Islet of Langerhans (tissue), 1 donor: ENCODE measurements around a stretch of chr3.

DNA sequence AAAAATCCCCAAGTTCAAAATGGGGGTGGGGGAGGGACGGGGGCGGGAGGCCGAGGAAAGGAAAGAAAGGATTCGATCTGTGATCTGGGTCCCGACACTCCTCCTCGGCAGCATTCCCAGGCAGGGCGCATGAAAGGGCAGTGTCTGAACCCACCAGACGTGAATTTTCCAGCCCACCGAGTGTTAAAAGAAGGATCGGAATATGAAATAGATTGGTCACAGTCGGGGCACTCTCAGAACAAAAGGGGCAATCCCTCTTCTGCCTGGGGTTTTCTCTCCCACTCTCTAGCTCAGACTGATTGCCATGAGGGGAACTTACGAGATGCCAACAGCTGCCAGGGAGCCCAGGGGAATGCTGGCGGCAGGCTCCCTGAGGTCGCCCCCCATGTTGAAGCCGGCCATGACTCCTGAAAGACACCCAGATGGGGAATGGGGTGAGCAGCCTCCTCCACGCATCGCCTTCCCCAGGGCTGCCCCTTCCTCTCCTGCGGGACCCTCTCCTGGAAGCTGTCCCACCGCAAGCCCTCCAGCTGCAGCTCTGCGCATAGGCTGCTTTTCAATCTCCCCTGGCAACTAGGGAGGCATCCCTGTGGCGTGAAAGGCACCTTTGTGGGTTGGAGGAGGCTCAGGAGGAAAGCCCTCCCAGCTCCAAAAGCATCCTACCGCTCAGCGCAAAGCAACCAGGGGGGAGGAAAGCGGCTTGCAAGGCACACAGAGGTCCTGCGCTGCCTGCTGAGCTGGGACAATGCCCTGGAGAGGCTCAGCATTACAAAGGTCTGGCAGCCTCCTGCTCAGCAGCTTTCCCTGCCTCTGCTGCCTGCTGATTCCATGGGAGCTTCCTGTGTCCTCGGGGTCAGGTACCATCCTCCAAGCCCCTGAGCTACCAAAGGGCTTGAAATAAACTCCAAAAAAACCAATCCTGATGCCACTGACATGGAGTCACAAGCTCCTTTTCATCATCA is 64.8 kb upstream of the HEG1 start:
- RRBS, result no CpG with 5 or more reads among the region's 26 CpGs

DNA sequence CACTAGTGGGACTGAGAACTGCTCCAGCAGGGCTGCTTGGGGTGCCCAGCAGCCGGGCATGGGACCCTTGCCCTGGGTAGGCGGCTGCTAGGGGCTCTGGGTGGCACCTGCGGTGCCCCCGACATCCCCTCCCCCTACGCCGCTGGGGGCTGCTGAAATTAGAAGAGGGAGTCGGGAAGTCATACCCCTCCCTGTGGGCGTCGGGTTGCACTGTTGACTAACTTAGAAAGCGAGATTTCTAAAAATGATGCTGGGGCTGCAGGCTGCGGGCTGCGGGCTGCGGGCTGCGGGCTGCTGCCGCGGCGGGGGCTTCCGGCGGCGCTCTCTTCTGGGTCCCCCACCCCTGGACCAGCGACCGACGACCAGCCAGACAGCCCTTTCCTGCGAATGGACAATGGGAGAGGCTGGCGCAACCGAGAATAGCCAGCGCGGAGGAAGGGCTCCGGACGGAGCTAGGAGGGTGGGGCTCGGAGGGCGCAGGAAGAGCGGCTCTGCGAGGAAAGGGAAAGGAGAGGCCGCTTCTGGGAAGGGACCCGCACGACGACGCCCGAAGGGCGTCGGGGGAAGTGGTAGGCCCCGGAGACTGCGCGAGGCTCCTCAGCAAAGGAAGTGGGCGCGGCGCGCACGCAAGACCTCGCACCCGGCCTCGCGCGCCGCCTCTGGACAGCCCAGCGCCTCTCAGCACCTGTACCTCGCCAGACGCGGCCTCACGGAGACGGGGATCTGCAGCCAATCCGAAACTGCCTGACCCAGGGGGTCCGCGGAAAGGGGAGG is 70.9 kb downstream of the SLC12A8 start:
- RRBS, result 10% methylated on average over 10 of the region's 65 CpGs

DNA sequence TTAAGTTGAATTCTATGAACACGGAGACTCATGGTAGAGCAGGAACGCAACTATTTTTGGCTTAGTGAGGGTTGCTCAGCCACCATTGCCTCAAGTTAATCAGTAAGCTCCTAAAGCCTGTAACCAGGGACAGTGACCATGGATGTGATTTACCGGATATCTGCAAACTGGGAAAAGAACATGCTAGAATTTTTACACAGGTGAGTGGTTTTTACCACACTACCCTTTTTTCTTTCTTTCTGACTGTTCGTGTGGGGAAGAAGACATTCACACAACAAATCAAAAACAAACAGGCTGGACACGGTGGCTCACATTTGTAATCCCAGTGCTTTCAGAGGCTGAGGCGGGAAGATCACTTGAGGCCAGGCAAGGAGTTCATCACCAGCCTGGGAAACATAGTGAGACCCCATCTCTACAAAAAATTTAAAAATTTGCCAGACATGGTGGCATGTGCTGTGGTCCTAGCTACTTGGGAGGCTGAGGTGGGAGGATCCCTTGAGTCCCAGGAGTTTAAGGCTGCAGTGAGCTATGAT is 11.7 kb downstream of the SLC12A8 start:
- RRBS, result no CpG with 5 or more reads among the region's 6 CpGs

DNA sequence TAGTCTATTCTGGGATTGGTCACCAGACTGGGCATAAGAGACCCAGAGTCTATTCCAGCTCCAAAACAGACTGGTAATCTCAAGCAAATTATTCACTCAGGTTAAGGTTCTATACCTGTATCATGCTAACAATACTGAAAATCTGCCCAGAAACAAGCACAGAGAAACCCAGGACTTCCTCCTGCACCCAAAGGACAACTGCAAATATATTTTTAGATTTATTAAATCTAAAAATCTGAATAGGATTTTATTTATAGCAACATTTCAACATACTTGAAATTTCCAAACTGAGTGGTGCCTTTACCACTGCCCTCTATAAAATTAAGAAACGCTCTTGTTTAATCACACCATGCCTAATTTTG is 18.9 kb downstream of the ZNF148 start:
- RRBS, result no CpG with 5 or more reads among the region's 1 CpG

DNA sequence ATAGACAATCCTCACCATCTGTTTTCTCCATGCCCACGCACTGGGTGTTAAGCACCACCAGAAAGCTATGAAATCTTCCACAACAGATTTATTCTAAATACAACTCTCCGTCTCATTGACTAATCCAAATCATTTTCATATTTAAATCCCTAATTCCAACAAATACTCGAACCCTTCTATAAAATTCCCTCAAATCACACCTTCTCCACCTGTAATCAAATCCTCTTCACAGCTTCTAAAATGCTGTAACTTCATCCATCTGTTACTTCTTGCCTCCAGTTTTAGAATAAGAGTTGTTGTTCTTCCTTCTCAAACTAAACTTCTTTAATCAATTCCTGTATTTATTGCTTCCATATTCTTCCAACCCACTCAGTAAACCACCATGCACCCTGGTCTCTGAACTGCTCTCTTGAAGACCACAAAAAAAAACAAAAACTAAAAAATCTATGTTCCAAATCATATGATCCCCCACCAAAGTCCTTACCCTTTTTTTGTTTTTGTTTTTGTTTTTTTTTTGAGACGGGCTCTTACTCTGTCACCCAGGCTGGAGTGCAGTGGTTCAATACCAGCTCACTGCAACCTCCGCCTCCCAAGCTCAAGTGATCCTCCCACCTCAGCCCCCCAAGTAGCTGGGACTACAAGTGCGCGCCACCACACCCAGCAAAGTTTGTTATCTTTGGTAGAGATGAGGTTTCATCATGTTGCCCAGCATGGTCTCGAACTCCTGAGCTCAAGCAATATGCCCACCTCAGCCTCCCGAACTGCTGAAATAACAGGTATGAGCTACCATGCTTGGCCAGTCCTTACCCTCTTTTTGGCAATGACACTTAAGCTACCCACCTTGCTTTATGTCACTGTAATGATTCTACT is 12.8 kb downstream of the ZNF148 start:
- RRBS, result no CpG with 5 or more reads among the region's 9 CpGs

GRCh38 chr3:125370829-125371510 is 4.2 kb downstream of the ZNF148 start:
- RRBS, result no CpG with 5 or more reads among the region's 12 CpGs

- RRBS, result no CpG with 5 or more reads among the region's 4 CpGs
Observed at GRCh38 chr3:125683451-125683750, 88.1 kb upstream of the OSBPL11 start.

GRCh38 chr3:125822207-125822806 is 146.7 kb upstream of the ROPN1B start:
- RRBS, result no CpG with 5 or more reads among the region's 5 CpGs

DNA sequence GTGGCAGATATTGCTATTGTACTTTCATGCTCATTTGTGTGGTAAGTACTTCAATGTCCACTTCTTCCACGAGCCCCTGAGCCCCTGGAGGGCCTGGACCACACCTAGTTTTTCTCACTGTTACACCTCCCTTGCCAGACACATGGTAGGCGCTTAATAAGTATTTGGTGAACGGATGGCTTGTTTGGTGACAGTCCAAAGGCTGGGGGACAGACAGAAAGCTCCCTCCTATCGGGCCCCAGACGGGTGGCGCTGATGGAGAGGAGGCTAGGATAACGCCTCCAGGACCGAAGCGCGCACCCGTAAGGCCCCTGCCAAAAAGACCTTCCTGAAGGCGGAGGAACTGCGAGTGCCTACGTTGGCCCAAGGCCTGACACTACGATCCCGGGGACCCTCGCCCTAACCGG is 53.8 kb upstream of the ROPN1B start:
- RRBS, result no CpG with 5 or more reads among the region's 18 CpGs

- RRBS, result no CpG with 5 or more reads among the region's 4 CpGs
Observed at GRCh38 chr3:126014105-126014535, 45.1 kb downstream of the ROPN1B start.

- RRBS, result no CpG with 5 or more reads among the region's 5 CpGs
Observed at GRCh38 chr3:126167440-126168084, 12.8 kb downstream of the ALDH1L1 start.

DNA sequence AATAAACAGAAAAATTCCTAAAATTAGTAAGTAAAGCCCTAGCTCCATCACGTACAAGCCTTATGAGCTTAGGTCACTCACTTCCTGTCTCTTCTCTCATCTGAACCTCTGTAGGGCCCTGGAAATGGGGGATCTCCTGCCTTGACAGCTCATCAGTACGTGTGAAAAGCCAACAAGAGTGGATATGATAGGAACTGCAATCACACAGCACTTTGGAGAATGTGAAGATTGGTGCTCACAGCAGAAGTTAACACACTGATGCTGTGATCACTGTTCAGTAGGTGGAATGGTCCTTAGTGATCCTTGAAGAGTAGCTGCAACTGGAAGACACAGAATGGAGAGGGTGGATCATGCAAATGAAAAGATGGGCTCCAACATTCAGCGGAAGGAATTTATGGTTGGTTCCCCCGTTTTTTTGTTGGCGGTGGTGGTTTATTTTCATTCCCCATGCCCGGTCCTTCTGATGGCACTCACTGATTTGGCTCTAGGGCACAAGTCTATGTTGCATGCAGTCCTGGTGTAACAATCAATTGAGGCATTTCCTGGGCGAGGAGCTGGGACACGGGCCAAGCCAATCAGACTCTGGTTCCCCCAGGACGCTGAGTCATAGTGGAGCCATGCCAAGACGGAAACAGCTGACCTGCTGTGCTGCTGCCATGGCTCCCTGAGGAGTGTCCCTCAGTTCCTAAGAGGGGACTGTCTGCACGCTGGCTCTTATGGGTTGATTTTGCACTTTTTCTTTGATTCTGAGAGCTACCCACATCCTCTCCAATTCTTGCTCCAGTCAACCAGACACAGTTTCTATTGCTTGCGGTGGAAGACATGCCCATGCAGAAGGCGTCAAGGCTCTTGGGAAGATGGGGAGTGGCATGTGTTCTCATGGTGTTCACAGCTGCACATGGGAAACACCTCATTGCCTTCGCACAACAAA is 28.1 kb upstream of the ALDH1L1 start:
- RRBS, result no CpG with 5 or more reads among the region's 14 CpGs

- RRBS, result 5% methylated on average over 17 of the region's 27 CpGs
Observed at GRCh38 chr3:126357532-126357740, 228 bp upstream of the KLF15 start.

- RRBS, result no CpG with 5 or more reads among the region's 15 CpGs
Observed at GRCh38 chr3:126373920-126374683, 16.9 kb upstream of the KLF15 start.

DNA sequence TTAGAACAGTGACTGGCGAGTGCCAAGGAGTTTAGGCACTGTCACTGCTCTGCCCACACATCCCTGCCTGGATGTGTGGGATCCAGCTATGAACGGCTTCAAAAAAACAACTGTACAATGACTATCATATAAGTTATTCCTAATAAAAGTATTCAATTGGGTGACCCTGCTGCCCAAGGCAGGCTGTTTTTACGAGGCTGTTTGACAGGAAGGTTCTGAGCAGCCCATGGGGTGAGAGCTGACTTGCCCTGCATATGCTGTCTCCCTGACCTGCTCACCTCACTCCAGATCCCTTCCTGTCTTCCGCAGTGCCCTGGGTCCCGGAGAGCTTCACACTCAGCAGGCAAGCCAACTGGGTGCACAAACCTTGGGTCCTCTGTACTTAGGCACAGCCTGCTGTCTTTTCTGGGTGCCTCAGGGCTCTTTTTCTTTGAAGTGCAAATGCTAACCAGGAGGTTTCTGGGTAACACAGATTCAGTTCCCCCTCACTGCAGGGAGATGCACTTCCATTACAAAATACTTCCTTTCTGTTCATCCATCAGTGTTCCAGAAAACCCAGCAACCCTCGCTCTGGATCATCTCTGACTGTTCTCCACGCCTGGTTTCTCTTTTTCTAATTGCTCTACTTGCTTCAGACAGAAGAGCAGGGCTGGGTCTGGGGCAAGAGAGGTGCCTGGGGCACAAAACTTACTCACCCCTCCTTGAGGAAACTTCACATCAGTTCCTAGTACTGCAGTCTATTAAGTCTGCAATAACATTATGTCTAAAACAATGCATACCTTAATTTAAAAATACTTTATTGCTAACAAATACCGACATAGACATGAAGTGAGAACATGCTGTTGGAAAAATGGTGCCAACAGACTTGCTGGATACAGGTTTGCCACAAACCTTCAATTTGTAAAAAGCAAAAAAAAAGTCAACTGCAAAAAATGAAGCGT is 32.7 kb downstream of the ZXDC start:
- RRBS, result no CpG with 5 or more reads among the region's 9 CpGs

GRCh38 chr3:126466598-126467299 is 8.9 kb downstream of the ZXDC start:
- RRBS, result no CpG with 5 or more reads among the region's 9 CpGs

GRCh38 chr3:126730936-126731479 is 27.0 kb downstream of the CHCHD6 start:
- RRBS, result no CpG with 5 or more reads among the region's 4 CpGs

DNA sequence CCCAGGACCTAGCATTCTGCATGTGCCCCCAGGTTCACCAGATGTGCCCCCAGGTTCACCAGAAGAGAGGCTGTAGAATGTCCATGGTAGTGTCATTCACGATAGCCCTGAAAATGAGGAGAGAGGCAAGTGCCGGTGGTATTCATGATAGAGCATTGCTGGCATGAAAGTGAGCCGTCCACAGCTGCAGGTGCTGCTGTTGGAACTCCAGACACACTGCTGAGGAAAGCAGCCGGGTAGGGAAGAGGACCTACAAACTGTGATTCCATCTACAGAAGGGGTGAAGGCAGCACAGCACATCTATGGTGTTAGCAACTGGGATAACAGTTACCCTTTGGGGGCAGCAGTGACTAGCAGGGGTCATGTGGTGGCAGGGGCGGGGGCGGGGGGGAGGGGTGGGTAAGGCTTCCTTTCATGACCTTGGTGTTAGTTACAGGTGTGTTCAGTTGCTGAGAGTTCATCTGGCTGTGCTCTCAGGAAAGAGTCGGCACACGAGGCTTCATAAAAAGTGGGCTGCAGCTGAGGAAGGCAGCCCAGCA is 124.9 kb upstream of the PLXNA1 start:
- RRBS, result 95% methylated on average over 2 of the region's 8 CpGs

- RRBS, result no CpG with 5 or more reads among the region's 11 CpGs
Observed at GRCh38 chr3:126932528-126933063, 50.3 kb upstream of the PLXNA1 start.

- RRBS, result no CpG with 5 or more reads among the region's 17 CpGs
Observed at GRCh38 chr3:127226934-127227617, 34.1 kb downstream of the PRR23E start.